SEM (cell line): ENCODE data around the gene FAM98B.

GRCh38 chr15:34495199-34495723 is 57.7 kb upstream of the GOLGA8A start:
- PRO-cap, result no peak

GRCh38 chr15:34789192-34789577 is 6.2 kb downstream of the ACTC1 start:
- PRO-cap, result no peak

- PRO-cap, result no peak
Measured at GRCh38 chr15:34986805-34987044, 1.4 kb downstream of the ZNF770 start.

DNA sequence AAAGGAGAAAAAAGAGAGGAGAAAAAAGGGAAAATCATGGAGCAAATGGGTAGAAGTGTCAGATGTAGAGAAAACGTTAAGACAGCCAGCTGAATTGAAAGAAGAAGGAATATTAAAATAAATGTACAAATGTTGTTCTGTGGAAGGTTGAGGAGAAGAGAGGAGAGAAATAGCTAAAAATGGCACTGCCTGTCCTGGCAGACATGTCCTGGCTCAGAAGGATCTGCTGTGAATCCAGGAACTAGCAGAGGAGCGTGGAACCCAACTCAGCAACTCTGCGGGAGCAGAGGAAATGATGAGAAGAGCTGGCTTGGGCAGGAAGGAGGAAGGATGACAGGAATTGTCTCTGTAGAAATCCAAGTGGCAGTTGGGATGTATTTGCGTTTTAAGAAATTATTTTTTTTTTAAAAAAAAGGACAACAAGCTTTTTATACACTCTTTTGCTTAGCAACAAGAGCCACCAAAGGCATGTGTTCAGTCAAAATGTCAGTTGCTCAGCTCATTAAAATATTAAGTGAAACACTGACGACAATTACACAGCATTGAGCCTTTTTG is 16.2 kb downstream of the NANOGP8 start:
- PRO-cap, result no peak

- PRO-cap, result bidirectional peak, plus-strand start at chr15:35545615, minus-strand start at chr15:35545569
Measured at GRCh38 chr15:35545231-35545749, 675 bp downstream of the DPH6 start.

- PRO-cap, result no peak
Measured at GRCh38 chr15:36468921-36469215, 110.6 kb upstream of the CDIN1 start.

GRCh38 chr15:36601989-36602438 is 22.6 kb downstream of the CDIN1 start:
- PRO-cap, result no peak

GRCh38 chr15:36818380-36818826 is 239.0 kb downstream of the CDIN1 start:
- PRO-cap, result no peak

DNA sequence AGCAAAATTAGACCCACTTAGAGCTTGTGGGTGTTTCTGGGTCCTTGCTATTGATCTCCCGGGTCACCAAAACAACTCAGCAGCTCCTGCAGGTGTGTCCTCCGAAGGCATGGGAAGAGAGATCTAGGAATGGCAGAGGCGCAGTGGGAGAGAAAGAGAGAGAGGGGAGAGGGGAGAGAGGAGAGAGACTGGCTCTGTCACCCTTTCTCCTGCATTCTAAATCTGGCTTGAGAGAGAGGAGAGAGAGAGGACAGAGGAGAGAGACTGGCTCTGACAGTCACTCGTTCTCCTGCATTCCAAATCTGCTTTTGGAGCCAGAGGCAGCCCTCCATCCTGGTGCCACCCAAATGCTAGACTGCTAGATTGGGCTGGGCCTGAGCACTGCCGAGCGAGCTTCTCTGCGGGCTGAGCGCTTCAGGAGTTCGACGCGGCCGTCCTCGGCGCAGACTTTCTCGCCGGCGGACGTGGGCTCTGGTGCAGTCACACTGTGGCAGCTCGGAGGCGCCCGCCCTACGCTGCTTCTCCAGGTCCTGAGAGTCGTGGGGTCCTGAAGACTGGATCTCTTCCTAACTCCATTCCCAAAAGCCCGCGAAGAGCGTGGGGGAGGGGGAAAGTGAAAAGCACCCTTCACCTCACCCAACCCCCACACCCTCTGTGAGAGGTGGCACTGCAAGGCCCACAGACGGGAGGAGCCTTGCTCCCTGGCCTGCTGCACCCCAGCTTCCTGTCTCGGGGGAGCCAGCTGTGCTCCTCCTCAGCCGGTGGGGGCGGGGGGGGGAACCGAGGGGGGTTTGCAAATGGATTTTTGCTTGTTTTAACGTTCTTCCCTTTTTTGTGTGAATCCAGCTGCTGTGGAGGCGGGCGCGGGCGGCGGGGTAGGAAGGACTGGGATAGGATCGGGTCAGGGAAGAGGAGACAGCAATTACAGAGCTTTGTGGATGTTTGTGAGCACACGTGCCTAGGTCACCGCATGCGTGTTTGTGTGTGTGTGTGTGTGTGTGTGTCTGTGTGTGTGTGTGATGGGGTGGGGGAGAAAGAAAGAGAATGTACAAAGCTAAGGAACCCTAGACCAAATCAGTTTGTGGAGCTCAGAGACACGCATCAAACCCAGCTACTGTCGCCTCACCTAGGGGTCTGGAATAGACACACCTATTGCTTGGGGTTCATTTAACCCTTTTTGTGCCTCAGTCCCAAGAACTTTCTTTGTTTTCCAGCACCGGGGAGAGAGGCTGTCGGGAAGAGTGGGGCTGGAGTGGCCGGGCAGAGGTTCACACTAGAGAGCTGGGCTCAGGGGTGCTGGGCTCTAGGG is 222.1 kb downstream of the MEIS2 start:
- PRO-cap, result no peak

DNA sequence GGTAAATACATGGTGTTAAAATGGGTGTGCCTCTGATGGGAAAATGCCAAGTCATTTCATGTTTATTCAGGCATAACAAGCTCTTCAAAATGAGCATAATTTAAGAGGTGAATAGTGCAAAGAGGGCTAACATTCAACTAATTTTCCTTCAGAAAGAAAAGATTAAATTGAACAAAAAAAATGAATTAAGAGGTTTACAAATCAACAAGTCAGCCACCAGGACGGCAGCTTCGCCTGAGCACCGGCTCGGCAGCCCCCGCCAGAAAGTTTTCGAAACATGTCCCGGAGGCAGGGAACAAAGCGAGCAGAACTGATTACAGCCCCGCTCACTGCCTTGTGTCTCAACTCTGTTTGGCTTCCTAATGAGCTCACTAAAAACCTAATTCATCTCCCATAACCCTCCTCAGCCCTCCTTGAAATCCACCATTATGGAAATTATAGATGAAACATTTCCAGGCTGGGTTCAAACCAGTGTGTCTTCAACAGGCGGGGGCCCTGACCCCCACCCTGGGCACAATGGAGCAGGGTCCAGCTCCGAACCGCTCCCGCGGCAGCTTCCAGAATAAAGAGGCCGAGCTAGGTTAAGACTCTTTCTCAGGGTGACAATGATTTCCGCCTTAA is 43.9 kb downstream of the MEIS2 start:
- PRO-cap, result no peak

DNA sequence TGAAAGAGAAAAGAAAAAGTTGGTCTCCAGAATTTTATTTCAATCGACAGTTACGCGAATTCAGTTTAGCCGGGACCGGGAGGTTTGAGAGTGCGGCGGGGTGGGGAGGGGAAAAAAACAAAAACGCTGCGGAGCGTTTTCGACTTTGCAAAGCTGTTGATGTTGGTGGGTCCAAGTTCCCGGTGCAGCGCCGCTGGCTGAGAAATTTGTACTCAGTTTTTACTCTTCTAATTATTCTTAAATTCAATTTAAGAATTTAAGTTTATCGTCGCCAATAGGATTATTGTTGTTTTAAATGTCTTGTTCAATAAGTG is 2.4 kb upstream of the MEIS2 start:
- PRO-cap, result no peak

- PRO-cap, result no peak
Measured at GRCh38 chr15:37109210-37109921, 9.0 kb upstream of the MEIS2 start.

DNA sequence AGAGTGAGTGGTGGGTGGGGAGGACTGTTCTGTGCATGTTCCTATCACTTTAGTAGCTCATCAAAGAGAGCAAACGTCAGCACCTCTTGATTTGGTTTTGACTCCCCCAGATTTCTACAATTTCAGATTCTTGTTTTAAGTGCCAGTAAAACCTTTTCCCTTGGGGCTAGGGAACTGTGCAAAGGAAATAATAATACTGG is 60.3 kb downstream of the TMCO5A start:
- PRO-cap, result no peak

GRCh38 chr15:38004470-38004861 is 70.0 kb downstream of the TMCO5A start:
- PRO-cap, result no peak

- PRO-cap, result no peak
Measured at GRCh38 chr15:38332434-38333248, 80.0 kb downstream of the SPRED1 start.

DNA sequence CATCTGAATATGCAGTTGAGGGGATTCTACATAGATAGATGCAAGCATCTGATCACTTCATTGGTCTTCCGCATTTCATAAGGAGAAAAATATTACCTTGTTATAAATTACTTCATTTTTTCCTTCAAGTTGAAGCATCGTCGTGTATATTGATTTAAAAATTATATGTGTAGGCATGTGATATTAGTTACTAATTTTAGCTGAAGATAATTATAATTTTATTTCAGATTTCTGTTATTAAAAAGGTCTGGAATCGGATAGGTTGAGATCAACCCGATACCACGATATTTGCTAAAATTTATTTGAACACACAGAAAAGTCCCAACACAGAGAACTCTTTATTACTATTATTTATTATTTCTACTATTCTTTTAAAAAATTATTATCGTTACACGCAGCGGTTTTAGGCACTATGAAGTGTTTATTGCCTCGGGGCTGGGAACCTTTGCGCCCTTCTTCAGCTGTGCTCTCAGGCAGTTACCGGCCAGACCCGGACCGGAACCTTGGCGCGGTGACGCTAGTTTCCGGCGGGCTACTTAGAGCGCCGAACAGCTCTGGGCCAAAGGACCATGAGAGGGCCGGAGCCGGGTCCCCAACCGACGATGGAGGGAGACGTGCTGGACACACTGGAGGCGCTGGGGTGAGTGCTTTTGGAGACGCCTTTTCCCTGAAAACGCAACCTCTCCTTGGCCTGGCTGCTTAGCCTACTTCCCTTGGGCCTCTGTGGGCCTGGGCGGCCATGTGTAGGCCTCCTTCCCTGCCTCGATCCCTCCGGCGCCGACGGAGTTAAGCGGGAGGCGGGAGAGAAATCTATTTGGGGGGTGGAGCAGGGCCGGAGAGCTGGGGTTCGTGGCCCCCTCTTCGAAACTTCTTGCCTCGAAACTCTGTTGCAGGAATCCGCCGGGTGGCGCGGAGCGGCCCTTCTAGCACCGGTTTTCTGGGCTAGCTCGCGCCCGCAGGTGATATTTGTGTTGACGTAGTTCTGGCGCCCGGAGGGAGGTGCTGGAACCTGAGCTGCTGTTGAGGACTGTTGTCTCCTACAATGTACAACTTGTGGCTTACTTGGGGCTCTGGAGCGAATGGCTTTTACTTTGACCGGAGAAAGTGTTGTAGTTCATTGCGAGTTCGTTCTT is at the start of gene FAM98B:
Gene FAM98B (plus strand): TSS at position 535 of the 1,133 bp plus-strand sequence.
- PRO-cap, result bidirectional peak, plus-strand start at position 535 of the sequence, minus-strand start at position 479 of the sequence; bidirectional peak, plus-strand start at position 887 of the sequence, minus-strand start at position 782 of the sequence

- PRO-cap, result no peak
Measured at GRCh38 chr15:39167420-39167990, 413.4 kb upstream of the THBS1 start.

DNA sequence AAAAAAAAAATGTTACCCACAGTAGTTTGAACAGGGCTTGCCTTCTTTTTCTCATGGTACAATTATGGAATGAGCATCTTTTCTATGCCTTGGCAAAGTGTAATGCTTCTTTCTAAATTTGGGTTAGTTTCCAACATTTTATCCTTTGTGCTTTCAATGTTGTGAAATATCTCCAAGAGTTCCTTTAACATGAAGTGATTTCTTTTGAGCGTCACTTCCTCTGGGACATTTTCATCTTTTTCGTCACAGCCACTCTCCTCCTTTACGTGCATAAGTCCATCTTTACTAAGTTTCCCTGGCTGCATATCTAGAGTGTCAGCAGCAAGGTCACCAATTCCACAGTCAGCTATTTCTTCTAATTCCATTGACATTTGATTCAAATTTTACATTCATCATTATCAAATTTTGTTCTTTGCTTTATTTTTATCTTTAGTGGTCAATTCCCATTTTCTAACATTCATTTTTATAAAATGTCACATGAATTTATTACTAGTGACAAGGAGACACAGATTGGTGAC is 126.6 kb upstream of the THBS1 start:
- PRO-cap, result no peak

DNA sequence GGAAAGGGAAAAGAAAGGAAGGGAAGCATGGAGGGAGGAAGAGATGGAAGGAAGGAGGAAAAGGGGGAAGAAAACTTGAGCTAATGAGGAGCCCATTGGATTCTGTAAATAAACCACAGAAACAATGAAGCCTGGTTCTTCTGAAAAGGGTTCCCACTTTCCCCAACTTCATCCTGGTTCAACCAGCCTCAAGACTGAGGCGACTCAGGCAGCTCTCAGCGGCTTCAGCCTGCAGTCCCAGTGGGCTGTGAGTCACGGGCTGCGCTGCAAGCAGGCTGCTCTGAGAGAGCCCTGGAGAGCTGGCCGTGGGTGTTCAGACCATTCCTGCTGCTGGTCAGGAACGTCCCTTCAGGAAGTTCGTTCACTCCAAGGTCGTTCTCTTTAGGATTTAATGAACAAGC is 69.6 kb upstream of the THBS1 start:
- PRO-cap, result no peak

DNA sequence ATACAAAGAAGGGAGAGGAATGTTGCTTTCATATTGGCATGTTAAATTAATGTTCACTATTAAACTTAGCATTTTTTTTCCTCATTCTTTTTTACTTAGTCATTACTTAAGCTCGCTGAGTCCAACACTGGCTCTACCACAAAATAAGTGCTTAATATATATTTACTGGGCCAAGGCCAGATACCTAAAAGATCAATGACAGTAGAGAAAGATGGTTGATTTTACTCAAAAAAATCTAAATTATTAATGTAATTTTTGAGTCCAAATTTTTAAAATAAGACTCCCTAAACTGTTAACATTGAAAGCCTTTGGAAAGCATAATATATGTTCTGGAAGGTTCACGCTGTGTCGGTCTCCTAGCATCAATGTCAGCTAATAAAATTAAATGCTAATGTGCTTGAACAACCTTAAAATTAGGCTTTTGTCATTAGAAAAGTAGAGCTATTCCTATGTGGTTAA is 14.0 kb downstream of the THBS1 start:
- PRO-cap, result no peak